Panc1 (cell line): Measurements from ENCODE around the genes CAPN1 and EHBP1L1.

GRCh38 chr11:65118219-65118774, 796 bp upstream of the ZNHIT2 start:
- RRBS, 2 experiments: no CpG with 5 or more reads among the region's 12 CpGs

DNA sequence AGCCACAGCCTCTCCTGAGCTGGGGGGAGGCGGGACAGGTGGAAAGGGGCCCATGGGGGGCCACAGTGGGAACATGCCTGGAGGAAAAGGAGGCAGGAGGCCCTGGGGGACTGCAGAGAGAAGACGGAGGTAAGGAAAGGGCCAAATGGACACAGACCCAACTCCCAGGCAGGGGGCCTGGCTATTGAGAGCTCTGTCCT, 4.1 kb downstream of the SYVN1 start:
- RRBS, 2 experiments: no CpG with 5 or more reads among the region's 2 CpGs

- RRBS, 2 experiments: 2 to 6% methylated on average over 34 to 37 of the region's 48 CpGs
Measured at GRCh38 chr11:65181480-65182043, at the start of gene CAPN1. Gene CAPN1, plus strand, starts transcription at chr11:65181928.

- RRBS, 2 experiments: no CpG with 5 or more reads among the region's 8 CpGs
Measured at GRCh38 chr11:65297191-65297569, 17.5 kb upstream of the CDC42EP2 start.

GRCh38 chr11:65322445-65322946, 7.8 kb downstream of the CDC42EP2 start:
- RRBS, 2 experiments: no CpG with 5 or more reads among the region's 10 CpGs

DNA sequence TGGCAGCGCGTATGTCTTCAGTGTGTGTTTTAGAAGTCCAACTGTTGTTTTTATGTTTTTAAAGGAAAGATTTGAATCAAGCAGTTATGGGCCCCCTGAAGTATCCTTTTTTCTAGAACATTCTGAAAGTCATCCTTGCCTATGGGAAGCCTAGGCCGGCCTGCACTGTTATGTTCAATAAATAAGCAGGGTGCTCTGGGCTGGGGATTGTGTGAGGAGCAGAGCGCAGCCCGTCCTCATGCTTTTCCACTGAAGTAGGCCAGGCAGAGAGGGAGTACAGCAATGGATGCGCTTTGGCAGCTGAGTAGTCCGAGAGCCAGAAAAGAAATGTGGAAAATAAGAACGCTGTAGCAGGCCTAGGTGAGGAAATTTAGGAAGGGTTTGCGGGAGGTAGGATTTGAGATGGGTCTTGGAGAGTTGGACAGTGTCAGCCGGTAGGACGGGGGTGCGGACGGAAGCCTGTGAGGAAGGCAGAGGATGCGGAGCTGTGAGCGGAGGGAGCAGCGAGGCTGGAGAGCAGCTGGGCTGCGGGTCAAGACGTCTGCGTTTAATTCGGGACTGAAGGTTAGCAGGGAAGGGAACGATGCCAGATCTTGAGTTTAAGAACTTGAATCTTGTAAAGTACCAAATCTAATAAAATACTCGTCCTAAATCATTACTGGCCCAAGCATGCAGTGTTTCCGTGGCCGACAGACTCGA, 794 bp upstream of the TIGD3 start:
- RRBS, 2 experiments: no CpG with 5 or more reads among the region's 25 CpGs

- RRBS, 2 experiments: no CpG with 5 or more reads among the region's 4 CpGs
Measured at GRCh38 chr11:65366364-65366765, 11.8 kb downstream of the TIGD3 start.

GRCh38 chr11:65441381-65442274, 55.2 kb downstream of the FRMD8 start:
- RRBS, 2 experiments: no CpG with 5 or more reads among the region's 14 CpGs

GRCh38 chr11:65442893-65443852, 56.7 kb downstream of the FRMD8 start:
- RRBS, 2 experiments: no CpG with 5 or more reads among the region's 12 CpGs

GRCh38 chr11:65489701-65490293, 35.1 kb upstream of the SCYL1 start:
- RRBS, 2 experiments: no CpG with 5 or more reads among the region's 7 CpGs

- RRBS, 2 experiments: 3 to 5% methylated on average over 16 to 20 of the region's 65 CpGs
Measured at GRCh38 chr11:65497494-65498482, 27.1 kb upstream of the SCYL1 start.

- RRBS, 2 experiments: no CpG with 5 or more reads among the region's 4 CpGs
Measured at GRCh38 chr11:65501296-65502479, 23.2 kb upstream of the SCYL1 start.

- RRBS, 2 experiments: no CpG with 5 or more reads among the region's 22 CpGs
Measured at GRCh38 chr11:65509230-65510166, 15.4 kb upstream of the SCYL1 start.

DNA sequence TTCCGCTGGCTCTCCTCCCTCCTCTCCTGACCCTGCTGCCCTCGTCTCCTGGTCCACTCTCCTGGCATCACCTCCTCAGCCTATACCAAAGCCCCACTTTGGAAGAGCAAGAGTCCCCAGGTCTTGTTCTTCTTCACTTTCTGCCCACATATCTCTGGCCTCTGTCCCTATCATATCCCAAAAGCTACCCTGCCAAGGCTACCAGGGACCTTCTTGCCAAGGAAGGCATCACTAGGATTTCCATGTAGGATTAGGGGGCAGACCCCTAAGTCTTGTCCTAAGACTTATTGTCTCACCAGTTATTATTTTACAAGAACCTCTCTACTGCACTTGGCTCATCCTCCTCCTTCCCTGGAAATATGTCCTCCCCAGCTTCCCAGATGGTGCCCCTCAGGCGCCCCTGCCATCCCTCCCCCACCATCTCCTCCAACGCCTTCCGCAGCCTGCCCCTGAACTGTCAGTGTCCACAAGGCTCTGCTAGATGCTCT, 13.3 kb downstream of the LTBP3 start:
- RRBS, 2 experiments: no CpG with 5 or more reads among the region's 5 CpGs

GRCh38 chr11:65575973-65576588, at the start of gene EHBP1L1:
Gene EHBP1L1, plus strand, starts transcription at chr11:65576053.
- RRBS, 2 experiments: under 1 to 6% methylated on average over 10 of the region's 62 CpGs

GRCh38 chr11:65579333-65580504, 3.9 kb downstream of the EHBP1L1 start:
- RRBS, 2 experiments: 89 to 97% methylated on average over 2 of the region's 28 CpGs

- RRBS, 2 experiments: no CpG with 5 or more reads among the region's 1 CpG
Measured at GRCh38 chr11:65582241-65582863, 6.5 kb downstream of the EHBP1L1 start.

DNA sequence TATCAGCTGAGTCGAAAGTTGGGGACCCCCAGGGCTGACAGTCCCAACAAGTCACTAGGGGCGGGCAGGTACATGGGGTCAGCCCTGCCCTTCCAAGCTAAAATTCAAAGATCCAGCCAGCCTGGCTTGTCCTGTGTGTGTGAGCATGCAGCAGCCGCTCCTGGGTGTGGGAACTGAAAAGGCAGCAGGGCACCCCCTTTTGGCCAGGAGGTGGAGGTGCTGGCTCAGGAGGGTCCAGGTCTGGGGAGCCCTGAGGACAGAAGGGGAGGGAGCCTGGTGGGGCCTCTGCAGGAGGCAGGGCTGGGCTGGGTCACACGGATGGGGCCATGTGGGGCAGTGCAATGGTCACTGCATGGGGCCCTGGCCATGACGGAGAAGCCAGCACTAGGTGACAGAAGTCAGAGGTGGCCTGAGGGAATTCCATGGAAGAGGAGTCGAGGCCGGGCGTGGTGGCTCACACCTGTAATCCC, 6.9 kb downstream of the KCNK7 start:
- RRBS, 2 experiments: no CpG with 5 or more reads among the region's 8 CpGs

GRCh38 chr11:65592769-65593242, 2.8 kb downstream of the KCNK7 start:
- RRBS, 2 experiments: 93 to 96% methylated on average over 3 of the region's 20 CpGs

GRCh38 chr11:65594838-65595474, 644 bp downstream of the KCNK7 start:
- RRBS, 2 experiments: no CpG with 5 or more reads among the region's 8 CpGs